SJCRH30 (cell line): ENCODE measurements around the genes ZDHHC24, ACTN3 and SSH3.

DNA sequence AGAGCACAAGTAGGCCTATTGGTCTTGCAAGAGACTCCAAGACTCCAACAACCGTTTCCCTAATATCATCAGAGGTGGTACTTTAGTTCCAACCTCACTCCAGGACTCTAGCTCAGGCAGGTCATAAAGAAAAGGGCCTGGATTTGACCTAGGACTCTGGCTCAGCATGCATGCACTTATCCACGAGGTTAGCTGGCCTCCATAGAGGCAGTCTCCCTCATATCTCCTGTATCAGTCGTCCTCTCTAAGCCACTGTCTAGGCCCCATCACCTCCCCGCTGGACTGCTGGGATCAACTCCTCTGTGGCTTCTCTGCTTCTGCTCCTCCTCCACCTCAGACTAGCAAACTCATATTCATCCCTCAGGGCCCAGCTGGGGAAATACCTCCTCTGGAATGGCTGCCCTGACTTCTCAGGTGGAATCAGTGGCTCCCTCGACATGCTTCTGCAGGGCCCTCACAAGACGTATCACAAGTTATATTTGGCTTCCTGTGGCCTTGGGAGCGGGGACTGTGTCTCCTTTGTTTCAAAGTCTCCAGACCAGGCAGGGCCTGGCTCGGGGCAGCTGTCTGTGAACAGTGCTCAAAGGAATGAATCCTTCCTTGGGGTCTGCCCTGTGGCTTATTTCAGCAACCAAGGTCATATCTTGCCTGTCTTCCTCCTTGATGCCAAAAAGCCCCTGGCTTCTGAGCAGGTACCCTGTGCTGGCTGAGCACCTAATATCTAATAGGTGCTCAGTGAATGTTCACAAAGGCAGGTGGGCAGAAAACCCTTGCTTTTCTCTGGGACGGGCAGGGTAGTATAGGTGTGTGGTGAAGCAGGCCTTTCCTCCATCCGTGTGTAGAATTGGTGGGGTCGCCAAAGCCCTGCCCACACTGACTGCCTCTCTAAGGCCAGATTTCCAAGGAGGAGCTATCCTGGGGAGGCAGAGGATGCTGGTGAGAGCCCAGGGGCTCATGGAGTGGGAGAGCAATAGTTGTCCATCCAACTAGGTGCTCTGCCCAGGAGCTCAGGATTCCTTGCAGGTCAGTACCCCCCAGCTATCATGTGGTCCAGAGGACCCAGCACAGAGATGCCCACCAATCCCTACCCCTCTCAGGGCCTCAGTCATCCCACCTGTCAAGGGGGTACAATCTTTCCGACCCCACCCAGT, 9.9 kb downstream of the SLC29A2 start:
- RAMPAGE, long total RNA, result no peak

DNA sequence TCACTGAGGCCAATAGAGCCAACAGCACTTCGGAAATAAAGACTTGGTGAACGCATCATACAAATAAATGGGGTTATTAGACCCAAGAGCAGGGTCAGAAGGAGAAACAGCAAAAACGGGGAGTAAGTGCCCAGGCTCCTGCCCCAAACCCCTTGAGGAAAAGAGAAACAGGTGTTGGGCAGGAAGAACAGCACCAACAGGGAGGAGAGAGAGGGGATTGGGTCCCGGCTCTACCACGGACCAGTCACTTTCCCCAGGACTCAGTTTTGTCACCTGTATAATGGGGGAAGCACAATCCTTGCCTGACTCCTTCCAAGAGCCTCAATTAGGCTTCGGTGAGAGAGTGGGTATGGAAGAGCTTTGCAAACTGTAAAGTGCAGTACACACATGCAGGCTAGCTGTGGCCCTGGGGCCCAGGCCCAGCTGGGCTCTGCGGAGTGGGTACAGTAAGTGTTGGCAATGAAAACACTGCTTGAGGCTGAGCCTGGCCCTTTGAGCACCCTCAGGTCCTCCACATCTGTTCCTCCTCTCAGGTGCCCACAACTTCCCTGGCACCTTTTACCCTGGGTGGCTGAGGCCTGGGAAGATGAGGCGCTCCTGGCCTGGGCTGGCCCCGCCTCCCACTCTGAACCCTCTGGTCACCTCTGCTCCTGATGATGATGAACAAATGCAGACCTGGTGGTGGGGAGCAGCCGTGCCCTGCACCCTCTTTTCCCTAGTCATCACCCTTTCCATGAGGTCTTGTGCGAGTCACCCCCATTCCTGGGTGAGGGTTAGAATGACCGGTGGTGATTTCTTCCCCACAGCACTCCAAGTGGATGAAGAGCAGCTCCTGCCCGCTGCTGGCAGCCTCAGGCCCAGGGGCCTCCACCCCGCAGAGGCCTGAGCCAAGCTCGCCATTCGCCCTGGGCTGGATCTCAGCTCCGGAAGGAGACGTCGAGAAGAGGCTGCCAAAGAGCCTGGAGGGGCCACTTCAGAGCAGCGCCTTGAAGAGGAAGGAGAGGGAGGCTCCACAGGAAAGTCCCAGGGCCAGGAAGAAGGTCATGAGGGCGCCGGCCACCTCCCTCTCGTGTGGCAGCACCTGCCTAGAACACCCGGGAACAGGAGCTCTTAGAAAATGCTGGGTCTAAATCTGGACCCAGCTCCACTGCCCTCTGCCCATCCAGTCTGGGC, 8.7 kb downstream of the SLC29A2 start:
- RAMPAGE, long total RNA, result no peak

- RAMPAGE, long total RNA, result no peak
Observed at GRCh38 chr11:66469905-66470495, 3.3 kb downstream of the PELI3 start.

- RAMPAGE, long total RNA, result no peak
Observed at GRCh38 chr11:66480513-66480833, 239 bp downstream of the DPP3 start.

- RAMPAGE, long total RNA, result no peak
Observed at GRCh38 chr11:66545955-66546483, at the start of gene ZDHHC24. Gene ZDHHC24, minus strand, starts transcription at chr11:66546048.

DNA sequence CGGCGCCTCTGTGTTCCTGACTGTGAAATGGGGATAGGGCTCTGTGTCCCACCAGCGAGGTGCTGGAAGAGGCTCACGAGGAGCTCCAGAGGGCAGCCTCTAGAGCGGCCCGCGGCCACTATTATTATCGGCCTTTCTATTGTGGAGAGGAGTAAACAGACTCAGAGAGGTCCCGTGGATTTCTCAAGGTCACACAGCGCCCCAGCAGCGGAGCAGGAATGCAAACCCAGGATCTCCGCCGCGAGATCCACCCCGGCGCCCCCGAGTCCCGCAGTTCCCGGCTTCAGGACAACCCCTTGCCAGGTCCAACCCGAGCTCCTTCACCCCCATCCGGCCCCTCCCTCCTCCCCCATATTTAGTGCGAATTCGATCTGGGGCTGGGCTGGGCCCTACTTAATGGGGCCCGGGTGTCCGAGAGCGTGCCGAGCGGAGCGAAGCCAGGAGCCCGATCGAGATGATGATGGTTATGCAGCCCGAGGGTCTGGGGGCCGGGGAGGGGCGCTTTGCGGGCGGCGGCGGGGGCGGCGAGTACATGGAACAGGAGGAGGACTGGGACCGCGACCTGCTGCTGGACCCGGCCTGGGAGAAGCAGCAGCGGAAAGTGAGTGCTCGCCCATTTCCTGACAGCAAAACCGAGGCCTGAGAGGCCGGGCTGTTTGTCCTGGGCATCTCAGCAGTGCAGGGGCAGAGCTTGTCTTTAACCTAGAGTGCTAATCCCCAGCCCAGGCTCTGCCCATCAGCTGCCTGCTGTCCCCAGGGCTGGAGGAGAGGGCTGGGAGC, at the start of gene ACTN3:
Gene ACTN3 (plus strand): TSS at position 420 of the 780 bp plus-strand sequence.
- RAMPAGE, long total RNA, result no peak

- RAMPAGE, long total RNA, result no peak
Observed at GRCh38 chr11:66641866-66642168, 3.3 kb downstream of the RBM4 start.

- RAMPAGE, long total RNA, result no peak
Observed at GRCh38 chr11:66649252-66649901, 10.9 kb downstream of the RBM4 start.

- RAMPAGE, long total RNA, result no peak
Observed at GRCh38 chr11:66699446-66699929, 21.8 kb upstream of the RBM4B start.

DNA sequence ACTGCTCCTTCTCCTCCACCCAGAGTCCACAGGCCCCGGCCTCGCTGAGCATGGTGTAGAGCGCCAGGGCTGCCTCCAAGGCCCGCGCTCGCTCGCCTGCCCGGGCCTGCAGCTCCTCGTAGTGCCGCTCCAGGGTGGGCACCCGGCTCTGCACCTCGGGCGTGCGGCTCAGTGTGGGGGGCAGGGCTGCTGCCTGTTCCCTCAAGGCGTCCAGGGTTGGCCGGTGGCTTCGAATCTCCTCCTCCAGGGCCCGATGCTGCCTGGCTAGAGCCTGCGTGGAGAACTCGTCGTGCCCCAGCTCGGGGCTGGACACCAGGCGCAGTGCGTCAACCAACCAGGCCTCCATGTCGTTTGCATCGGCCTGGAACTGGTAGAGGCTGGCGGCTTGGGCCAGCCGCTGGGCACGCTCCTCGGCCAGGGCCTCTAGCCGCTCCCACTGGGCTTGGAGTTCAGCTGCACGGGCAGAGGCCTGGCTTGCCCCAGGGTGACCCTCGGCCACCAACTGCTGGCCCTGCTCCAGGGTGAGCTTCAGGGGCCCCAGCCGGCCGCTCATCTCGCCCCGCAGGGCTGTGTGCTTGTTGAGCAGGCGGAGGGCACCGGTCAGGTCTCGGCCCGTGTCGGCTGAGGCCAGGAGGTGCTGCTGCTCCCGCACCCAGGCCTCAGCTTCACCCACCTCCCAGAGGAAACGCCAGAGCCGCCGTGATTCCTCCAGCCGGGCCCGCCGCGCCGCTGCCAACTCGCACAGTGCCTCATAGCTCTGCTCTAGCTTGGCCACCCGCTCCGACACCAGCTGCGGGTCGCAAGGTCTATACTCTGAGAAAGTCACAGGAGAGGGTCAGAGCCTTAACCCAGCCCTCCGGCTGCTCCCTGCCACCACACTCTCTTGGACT, 24.1 kb downstream of the SPTBN2 start:
- RAMPAGE, long total RNA, result no peak

GRCh38 chr11:66745646-66746124, 1.1 kb downstream of the C11orf80 start:
- RAMPAGE, long total RNA, result no peak

DNA sequence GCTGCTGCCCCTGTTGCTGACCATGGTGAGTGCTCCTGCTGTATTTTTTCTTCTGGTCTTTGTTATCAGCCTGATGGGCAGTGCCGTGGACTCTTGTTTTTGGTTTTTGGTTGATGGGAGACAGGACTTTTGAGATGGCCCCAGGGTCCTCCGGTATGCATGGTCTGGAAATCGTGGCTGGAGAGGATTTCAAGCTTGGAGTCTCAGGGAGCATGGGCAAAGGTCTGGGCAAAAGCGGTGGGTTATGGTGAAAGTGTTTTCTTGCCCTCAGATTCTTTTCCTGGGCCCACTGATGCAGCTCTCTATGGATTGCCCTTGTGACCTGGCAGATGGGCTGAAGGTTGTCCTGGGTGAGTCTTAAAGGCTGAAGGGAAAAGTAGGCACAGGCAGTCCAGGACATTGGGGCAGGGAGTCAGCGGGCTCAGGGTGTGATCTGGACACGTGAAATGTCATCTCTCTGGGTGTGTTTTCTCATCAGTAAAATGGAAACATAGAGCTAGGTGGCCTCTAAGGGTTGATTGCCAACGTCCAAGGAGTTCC, 844 bp downstream of the RCE1 start:
- RAMPAGE, long total RNA, result no peak

DNA sequence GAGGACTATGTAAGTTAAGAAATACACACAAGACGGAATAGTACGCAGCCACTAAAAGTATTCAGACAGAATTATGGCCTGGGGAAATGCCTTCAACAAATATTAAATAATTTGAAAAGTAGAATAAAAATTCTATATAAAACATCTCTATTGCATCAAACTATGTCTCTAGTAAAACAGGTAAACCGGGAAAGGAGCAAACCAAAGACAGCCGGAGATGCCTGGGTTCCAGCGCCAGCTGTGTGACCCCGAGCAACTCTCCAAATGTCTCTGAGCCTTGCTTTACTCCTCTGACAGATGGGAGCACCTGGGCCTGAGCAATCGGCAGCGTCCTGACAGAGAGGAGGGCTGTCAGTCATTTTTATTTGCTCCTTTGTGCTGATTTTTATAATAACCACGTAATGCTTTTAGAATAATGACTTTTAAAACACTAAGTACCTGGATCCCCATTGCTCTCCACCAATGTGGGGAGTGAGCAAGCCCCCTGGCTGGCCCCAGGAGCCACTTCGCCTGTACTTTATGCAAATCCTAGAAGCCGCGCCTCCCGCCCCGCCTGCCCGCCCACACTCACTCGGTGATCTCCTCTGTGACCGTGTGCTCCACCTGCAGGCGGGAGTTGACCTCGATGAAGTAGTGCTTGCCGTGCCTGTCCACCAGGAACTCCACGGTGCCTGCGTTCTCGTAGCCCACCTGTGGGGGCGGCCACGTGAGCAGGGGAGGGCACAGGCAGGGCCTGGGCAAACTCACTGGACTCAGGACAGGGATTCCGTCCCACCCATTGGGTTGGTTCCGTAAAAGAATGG, 11.6 kb downstream of the LRFN4 start:
- RAMPAGE, long total RNA, result no peak

- RAMPAGE, long total RNA, result no peak
Observed at GRCh38 chr11:66976033-66976712, 1.1 kb downstream of the C11orf86 start.

- RAMPAGE, long total RNA, result no peak
Observed at GRCh38 chr11:67077241-67077747, 20.6 kb downstream of the RHOD start.

- RAMPAGE, long total RNA, result no peak
Observed at GRCh38 chr11:67139896-67140251, 20.8 kb downstream of the KDM2A start.

- RAMPAGE, long total RNA, result no peak
Observed at GRCh38 chr11:67254761-67255557, 11.3 kb upstream of the GRK2 start.

GRCh38 chr11:67301962-67302634, 1.2 kb upstream of the SSH3 start:
- RAMPAGE, long total RNA, result no peak

DNA sequence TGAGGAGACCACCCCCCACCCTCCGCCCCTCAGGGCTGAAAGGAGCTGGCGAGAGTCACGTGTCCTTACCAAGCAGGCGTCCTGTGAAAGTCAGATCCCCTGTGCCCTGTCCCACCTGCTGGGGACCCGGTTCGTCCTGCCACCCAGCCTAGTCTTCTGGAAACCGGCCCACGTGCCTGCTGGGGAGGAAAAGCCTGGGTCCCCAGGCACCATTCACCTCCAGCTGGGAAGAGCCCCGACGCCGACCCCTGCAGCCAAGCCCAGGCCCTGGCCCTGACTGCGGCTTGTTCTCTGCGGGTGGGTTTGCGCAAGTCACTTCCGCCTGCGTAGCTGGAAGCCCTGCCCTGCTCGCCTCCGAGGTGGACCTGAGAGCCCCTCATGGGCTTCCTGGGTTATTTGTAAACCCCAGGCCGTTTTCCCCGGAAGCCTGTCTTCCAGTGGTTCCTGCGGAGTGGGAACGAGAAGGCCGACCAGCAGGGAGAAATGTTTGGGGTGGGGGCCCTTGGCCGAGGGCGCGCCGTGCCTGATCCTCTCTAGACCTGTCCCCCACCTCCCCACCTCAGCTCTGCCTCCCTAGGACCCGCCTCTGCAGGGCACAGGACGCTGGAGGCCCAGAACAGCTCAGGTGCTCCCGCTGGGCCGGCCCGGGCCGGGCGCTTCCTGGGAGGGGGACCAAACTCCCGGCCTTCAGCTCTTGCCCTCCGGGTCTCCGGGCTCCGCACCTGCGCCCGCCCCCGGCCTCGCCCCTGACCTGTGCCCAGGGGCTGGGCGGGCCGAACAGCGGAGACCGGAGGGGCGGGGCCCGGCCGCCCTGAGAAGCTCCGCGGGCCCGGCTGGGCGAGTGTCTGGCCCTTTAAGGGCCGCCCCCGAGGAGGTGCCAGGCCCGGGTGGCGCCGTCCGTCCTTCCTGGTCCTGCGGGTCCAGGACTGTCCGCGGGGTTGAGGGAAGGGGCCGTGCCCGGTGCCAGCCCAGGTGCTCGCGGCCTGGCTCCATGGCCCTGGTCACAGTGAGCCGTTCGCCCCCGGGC, at the start of gene SSH3:
Gene SSH3 (plus strand): TSS at position 896 of the 1,027 bp plus-strand sequence.
- RAMPAGE, long total RNA, result no peak

- RAMPAGE, long total RNA, result no peak
Observed at GRCh38 chr11:67356736-67357839, 3.7 kb upstream of the POLD4 start.